Vein endothelial cell (primary cell): ENCODE measurements around a stretch of chr15.

- CAGE, long polyA plus RNA = no peak
These were observed 31.0 kb downstream of the PCSK6 start for GRCh38 chr15:101458316-101459141.

DNA sequence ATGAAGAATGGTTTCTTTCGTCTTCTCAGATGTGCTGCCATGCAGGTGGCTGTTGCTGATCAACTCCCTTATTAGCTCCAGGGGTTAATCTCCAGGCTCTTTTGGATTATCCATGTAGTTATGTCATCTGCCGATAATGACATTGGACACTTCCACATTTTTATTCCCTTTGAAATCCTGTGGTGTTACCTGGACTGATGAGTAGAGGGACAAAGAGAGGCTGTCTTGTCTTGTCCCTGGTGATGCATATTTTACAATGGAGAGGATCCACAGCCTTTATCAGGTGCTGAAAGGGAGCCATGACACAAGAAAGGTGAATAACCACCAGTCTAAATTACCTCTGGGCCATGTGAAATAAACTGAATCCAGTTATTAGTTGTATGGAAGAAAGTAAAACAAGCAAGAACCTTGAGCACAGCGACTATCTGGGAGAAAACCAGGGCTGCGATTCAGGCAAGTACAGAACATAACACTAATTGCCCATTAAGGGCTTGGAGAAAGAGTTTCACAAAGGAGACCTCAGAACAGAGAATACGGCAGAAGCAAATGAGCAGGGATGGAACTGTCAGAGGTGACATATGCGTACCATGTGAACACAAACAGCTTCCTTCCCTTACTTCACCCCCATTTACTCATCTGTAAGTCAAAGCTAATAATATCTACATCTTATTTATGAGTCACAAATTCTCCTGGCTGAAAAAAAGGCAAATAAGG, 3.0 kb downstream of the PCSK6 start:
- CAGE, long polyA plus RNA = no peak

- CAGE, long polyA plus RNA = no peak
These were observed 4.9 kb downstream of the TM2D3 start for GRCh38 chr15:101647297-101647742.

GRCh38 chr15:101683935-101684494, 31.8 kb upstream of the TM2D3 start:
- CAGE, long polyA plus RNA = no peak